ENCODE measurements around a stretch of chr18.

- PRO-cap = no peak
Observed at GRCh38 chr18:59357809-59358224, 1.2 kb downstream of the LMAN1 start.

DNA sequence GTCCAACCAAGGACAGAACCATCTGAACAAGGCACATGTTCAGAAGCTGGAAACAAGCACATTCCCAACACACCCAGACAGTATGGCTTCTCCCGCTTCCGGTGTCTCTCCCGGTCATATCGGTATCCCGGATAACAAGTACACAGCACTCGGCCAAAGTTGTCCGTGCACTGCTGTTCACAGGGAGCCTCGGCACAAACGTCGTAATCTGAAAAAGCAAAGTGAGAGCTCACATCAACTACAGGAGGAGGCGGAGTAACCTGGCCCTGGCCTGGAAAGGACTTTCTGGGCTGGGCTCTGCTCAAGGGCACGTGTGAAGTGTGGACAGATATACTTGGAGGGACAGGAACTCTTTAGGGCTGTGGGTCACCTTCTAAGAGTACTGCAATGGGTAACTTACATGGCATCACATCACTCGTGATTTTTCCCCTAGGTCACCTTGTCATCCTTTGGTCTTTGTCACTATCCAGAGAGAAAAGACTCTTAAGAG lies 110.4 kb upstream of the LMAN1 start:
- PRO-cap = no peak

GRCh38 chr18:59700596-59701161 lies 3.5 kb upstream of the CCBE1 start:
- PRO-cap = no peak

DNA sequence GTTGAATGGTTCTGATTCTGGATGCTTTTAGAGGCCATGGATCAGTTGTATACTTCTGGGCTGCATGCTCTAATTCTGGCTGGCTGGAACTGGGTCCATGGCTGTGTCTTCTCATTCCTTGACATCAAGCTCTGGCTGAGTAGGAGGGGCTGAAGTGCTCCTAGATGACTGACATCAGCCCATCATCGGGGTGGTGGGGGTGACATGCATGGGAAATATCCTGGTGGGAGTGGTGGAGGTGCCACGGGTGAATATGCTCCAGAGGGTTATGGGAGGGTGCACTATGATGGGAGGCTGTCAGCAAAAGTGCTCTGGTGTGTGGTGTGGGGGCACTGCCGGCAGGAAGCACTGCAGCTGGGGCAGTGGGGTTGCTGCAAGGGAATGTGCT lies 52.1 kb downstream of the MC4R start:
- PRO-cap = unidirectional peak, plus-strand start at position 261 of the sequence

- PRO-cap = no peak
Observed at GRCh38 chr18:61334061-61334541, 871 bp downstream of the CDH20 start.

DNA sequence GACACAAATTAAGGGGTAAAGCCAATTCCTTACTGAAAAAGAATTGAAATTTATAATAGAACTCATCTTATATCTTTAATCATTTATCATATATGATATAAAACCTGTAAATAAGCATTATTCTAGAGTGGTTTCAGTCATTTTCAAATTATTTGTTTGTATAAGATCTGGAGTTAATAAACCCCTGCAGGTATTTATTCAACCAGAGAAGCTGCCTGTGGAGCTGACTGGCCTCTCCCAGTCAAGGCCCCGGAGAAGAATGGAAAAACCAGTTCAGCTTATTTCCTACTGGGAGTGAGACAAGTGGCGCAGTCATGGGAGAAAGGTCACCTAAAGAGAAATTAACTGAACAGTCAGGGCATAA lies 241.0 kb downstream of the RNF152 start:
- PRO-cap = unidirectional peak, minus-strand start at position 260 of the sequence

DNA sequence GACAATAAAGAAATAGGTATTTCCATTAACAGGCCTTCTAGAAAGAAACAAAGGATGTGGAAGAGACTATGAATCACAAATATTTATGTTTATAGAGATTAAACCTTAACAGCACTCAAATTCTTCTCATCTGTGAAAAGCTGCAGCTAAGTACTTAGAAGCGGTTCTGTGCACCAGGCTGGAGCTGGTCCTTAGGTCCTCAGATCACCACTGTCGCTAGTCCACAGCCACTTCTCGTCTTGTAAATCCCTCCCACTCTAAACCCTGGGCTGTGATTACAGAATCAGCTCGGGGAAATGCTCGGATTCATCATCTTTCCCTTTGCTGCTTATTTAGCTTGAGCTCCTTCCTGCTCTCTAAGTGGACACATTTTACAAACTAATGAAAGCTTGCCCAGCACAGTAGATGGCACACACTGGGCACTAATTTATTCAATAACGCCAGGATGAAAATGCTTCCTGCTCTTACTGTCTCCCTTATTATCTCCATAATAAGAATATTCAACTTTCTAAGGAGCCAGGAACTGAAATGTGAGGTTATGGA lies 61.7 kb downstream of the RNF152 start:
- PRO-cap = no peak

DNA sequence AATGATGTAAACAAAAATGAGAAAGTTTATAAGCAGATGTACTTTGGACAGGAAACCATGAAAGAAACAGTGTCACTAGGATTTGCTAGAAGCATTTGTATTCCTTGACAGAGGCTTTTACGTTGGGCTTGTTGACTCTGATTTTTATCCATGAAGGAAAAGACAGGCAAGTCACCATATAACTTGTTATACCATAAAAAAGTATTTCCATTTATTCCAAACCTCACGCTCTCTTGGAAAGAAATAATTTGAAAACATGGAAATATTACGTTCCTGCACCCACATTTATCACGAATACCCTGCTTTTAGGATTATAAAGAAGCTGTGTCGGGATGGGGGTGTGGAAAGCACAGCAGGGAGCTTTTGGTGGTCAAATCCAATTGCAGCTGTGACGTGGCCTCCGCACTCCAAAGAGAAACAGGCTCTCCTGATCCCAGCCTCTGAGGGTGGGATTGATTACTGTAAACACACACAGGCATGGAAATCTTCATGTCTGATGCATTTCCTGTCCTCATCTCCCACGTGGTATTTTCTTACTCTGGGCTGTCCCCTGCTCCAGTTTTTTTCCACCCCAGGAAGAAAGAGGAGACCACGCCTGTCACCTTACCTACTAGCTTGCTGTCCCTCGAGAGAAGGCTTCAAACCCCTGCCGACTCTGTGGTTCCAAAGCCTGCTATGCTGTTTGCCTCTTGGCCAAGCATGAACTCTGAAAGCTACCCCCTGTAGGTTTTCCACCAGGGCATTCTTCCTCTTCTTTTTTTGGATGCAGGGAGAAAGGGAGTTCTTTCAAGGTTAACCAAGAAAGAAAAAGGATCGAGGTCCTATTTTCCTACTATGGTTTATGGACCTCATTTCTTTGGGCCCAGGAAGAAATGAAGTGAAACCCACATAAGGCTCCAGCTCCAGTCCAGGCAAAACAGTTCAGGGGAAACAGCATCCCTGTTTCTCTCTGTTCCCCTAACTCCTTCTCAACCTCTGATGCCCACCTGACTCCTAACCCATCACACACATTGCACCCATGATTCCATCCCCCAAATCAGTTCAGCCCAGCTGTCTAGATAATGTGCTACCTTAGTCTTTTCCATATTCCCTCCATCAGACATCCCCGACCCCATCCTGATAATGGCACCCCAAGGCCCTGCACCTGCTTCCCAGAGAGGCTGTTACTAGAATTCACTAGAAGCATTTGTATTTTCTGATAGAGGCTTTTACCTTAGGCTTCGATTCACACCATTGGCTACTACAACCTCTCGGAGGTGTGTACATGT lies 22.5 kb downstream of the RNF152 start:
- PRO-cap = no peak

GRCh38 chr18:62188110-62188381 lies 991 bp downstream of the RELCH start:
- PRO-cap = bidirectional peak, plus-strand start at chr18:62188435, minus-strand start at chr18:62188232

- PRO-cap = no peak
Observed at GRCh38 chr18:62425413-62426217, 97.2 kb upstream of the ZCCHC2 start.

GRCh38 chr18:62437523-62438439 lies 85.0 kb upstream of the ZCCHC2 start:
- PRO-cap = no peak

- PRO-cap = unidirectional peak, plus-strand start at chr18:62497453
Observed at GRCh38 chr18:62497394-62497703, 25.5 kb upstream of the ZCCHC2 start.

GRCh38 chr18:62505701-62506595 lies 16.9 kb upstream of the ZCCHC2 start:
- PRO-cap = no peak

DNA sequence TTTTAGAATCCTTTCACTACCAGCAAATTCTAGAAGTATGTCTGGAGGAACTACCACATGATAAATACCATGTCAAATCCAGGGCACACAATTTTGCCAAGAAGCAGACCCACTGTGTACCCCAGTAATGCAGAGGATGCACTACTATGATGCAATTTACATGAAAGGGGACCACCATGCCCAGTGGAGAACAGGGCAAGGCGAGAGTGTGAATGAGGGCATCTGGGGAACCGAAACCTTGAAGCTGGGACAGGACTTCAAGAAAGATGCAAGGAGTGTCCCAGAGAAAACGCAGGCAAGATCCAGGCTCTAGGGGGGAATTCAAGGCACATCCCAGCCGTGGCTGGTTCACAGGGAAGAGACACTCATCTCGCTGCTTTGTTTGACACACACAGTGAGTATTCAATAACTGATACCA lies 64.3 kb upstream of the PHLPP1 start:
- PRO-cap = no peak

DNA sequence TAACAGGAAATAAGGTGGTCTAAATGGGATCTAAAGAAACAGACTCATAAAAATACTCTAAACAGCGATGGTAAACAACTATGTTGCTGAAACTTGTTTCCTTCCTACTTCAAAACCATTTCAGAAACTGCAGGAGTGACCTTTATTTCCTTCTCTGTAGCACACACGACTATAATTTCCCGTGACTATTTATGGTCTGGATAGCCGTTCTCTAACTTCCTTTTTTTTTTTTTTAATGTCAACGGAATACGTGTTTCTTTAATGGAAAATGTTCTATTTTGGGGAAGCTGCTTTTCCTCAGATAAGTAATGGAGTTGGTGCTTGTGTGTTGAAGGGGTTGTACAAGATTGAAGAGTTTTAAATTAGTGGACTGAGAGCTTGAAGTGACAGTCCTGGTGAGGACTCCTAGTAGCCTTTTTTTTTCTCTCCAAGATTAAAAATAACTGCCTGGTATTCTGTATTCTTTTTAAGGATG lies 224.1 kb downstream of the PHLPP1 start:
- PRO-cap = no peak

DNA sequence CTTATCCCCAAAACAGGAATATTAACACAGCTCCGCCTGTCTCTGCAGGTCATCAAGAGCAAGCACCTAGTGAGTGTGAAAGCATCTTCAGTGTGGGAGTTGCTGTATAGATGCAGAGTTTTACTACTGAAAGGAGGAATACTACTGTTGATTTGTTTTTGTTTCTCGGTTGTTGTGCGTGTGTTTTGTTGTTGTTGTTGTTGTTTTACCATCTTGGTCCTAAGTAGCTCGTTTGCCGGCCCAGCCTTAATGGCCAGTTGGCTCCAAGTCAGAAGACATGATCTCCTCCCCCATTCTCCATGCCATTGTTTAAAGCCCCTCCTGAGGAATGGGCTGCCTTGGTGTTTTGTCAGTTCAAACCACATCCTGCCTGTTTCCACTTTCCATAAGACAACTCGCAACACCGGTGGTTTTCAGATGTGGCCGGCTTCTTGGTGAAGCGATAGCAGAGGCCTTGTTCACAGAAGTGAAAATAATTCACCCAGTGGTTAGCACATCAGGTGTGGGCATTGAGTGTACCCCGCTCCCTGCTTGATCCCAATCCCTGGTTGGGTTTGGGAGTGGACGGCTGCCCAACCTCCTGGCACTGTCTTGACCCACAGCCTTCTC lies 221.1 kb downstream of the BCL2 start:
- PRO-cap = no peak

- PRO-cap = no peak
Observed at GRCh38 chr18:63216867-63217526, 102.6 kb downstream of the BCL2 start.

GRCh38 chr18:63218093-63218818 lies 101.3 kb downstream of the BCL2 start:
- PRO-cap = no peak

- PRO-cap = unidirectional peak, minus-strand start at chr18:63285455; unidirectional peak, minus-strand start at chr18:63285504
Observed at GRCh38 chr18:63285305-63285870, 34.2 kb downstream of the BCL2 start.

DNA sequence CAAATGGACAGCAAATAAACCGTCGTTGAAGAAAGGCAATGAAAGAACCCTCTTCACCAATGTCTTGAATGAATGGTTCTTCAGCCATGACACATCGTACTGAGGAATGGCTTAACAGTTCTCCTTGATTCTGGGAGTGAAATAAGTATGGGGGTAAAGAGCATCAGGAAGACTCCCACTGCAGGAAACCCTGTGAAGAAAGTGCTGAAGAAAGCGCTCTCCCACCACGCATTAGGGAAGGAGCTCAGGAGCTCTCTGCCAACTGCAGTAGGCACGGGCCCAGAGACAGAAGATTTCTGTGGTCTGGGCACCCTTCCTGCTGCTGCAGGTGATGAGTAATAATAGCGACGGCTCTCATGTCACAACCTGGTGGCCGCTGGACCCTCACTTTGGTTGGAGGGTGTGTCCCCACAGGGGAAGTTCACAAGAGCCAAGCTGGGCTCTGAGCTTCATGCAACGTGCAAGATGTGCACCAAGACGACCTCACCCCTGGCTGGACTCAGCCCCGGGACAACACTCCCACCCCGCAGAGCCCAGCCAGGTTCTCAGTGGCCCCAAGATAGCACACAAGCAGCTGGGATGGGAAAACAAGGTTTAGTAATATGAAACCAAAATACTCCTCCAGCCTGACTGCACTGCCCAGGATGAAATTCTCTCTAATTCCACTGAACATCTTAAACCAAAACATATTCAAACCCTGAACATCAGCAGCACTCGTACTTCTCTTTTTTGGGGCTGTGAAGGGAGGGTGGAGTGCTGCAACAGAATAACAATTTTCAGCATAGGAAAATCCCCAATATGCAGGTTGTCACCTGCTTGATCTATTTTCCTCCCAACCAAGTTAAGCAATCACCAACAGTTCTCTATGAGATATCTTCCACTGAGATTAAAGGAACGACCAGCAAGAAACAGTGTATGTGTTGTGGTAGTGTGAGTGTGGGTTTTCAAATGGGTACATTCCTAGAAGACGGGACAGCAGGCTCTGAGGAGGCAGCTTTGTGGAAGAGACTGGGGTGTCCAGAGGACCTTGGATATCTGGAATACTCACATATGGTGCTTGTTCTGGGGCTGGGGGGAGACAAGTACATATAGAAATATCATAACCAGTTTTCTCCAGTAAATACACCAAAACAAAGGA lies 26.6 kb downstream of the BCL2 start:
- PRO-cap = no peak